PC-3 (cell line): ENCODE data around the gene CCT8L2.

GRCh38 chr22:10961403-10961816 is 4566.6 kb upstream of the OR11H1 start:
- RAMPAGE, long total RNA, result no peak

GRCh38 chr22:12815666-12815896 is 2712.4 kb upstream of the OR11H1 start:
- RAMPAGE, long total RNA, result no peak

DNA sequence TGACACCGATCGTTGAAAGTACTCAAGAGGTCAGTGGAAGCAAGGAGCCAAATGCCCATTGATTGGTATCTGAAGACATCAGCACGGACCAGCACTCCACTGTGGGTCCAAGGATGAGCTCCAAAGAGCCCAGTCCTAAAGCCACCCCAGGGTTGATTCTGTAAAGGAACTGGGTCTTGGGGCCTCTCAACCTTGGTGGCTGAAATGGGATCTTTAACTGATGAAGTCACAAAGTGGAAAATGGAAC is at the start of gene CCT8L2:
TSS of gene CCT8L2 (minus strand) at position 191 of the 247 bp plus-strand sequence.
- RAMPAGE, long total RNA, result no peak

DNA sequence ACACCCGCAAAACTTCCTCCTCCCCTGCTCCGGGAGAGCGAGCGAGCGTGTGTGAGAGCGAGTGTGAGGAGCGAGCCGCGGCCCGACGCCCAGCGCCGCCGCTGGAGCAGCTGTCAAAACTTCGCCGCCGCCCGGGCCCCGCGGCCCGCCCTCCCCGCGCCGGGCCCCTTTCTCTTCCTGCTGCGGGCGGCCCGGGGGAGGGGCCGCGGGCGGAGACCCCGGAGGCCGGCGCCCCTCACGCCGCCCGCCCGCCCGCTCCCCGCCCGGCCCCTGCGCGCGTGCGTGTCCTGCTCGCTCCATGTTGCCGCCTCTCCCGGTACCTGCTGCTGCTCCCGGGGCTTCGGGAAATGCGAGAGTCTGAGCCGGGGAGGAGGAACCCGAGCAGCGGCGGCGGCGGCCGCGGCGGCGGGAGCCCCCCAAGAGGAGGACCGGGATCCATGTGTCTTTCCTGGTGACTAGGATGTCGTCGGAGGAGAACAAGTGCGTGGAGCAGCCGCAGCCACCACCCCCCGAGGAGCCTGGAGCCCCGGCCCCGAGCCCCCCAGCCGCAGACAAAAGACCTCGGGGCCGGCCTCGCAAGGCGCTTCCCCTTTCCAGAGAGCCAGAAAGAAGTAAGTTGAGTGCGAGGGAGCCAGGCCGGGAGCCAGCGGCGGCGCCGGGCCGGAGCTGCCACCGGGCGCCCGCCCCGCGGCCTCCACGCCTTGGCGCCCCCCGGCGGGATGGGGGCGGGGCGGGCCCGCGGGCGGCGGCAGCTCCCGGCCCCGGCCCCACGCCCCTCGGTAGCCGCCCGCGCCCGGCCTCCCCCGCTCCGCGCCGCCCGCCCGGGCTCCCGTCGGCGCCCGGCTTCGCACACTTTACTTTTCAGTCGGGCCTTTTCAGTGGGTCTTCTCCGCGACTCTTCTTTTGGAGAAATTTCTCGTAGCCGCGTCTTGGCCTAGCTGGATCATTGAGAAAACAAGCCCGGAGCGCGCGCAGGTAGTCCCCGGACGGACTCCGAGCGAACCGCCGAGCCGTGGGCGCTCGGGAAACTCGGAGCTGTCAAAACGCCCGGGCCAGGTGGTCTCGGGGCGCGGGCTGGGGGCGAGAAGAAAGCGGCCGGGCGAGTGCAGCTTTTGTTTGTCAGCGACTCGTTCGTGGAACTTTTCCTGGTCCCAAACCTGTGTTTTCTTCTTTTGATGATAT is 9.4 kb upstream of the CCT8L2 start:
- RAMPAGE, long total RNA, result no peak

- RAMPAGE, long total RNA, result no peak
Measured at GRCh38 chr22:16603019-16603703, 10.6 kb upstream of the CCT8L2 start.

- RAMPAGE, long total RNA, result no peak
Measured at GRCh38 chr22:16609959-16610544, 17.4 kb upstream of the CCT8L2 start.

GRCh38 chr22:16661437-16662347 is 69.1 kb upstream of the CCT8L2 start:
- RAMPAGE, long total RNA, result no peak

- RAMPAGE, long total RNA, result no peak
Measured at GRCh38 chr22:17180870-17181561, 21.9 kb upstream of the HDHD5 start.

DNA sequence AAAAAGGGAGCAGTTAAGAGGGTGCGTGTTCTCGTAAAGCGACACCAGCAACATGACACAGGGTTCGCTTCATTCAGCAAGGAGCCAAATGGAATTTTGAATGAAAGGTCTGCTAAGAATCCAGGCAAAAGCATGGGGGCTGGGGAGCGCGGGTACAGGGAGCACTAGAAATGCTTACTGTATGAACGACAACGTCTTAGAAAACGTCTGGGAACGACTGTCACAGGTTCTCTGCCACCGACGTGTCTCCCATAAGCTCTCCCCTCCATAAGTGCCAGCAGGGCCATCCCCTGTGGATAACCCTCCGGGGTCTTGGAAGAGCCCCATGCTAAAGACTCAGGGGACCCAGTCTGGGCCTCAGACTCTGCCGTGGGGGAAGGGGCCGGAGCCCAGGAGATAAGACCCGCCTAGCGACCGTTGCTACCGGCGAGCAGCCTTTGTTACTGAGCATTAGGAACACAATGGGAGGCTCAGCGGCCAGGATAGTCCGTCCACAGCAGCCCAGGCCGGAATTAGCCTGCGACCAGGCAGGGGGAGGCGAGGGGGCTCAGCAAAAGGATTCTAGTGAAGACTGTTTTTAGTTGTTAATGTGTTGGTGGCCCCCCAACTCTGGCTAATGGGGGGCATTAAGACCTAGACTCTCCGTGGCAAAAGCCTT is 20.7 kb downstream of the ADA2 start:
- RAMPAGE, long total RNA, result no peak

DNA sequence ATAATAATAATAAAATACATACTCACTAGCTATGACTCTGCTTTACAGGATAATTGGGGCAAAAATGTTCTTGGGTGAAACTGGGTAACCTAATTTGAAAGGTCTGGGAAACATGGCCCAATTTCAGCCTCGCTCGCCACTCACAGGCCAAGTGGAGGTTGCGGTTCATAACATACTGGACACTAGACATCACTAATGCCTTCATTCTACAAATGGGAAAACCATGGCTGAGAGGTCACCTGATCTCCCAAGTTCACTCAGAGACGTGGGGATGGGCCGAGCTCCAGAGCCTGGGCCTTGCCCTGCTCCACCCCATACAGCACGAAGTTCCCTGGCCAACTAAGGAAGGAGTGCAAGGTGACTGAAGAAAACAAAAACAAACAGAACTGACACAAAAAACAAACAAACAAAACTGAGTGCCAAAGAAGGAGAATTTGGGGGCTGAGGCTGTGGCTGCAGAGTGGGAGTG is 46.4 kb upstream of the ADA2 start:
- RAMPAGE, long total RNA, result no peak

DNA sequence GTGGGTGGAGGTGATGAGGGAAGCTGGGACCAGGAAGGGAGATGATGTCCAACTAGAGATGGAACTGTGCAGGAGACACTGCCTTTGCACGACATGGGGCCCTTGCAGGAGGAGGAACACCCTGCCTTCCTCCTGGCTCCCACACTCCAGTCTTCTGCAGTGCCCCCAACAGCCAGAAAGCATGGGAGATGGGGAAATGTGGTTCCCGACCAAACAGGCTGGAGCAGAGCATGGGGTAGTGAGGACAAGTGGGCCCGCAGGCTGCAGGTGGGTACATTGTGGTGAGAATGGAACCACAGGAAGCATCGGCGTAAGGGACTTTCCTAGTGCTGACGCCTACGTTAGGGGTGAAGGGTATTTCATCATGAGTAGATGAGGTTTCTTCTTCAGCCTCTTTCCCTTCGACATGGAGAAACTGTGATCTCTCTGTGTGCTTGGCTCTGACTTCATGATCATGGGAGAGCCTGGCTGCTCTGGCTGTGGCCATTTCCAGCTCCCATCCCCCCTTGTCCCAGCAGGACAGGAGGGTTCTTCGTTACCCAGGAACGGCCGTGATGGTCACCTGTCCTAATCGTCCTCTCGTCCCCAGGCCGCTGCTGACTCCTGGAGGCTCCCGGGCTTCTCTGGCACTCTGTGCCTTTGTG is 65.4 kb upstream of the CECR2 start:
- RAMPAGE, long total RNA, result no peak

- RAMPAGE, long total RNA, result no peak
Measured at GRCh38 chr22:17418739-17419479, 49.6 kb downstream of the CECR2 start.

GRCh38 chr22:17570185-17570553 is 6.9 kb downstream of the SLC25A18 start:
- RAMPAGE, long total RNA, result no peak

DNA sequence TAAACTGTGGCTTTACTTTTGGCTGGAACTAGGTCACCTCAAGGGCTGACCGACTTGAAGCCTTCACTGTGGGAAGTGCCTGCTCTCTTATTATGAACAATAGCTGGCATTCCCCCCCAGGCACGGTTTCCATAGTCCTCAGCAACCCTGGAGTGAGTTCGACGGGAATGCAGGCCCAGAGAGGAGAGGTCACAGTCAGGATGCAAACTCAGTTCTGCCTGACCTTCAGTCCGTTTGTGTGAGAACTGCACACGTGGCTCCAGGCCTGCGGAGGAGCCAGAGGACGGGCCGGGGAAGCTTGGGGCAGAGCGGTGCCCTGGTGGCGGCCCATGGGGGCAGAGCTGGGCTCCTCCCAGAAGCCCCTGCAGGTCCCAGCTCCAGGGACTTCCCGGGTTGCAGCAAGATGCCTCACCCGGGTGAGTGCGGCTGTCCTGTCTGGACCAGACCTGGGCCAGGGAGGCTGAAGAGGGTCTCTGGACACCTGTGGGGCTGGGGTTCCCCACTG is 17.2 kb downstream of the SLC25A18 start:
- RAMPAGE, long total RNA, result no peak

DNA sequence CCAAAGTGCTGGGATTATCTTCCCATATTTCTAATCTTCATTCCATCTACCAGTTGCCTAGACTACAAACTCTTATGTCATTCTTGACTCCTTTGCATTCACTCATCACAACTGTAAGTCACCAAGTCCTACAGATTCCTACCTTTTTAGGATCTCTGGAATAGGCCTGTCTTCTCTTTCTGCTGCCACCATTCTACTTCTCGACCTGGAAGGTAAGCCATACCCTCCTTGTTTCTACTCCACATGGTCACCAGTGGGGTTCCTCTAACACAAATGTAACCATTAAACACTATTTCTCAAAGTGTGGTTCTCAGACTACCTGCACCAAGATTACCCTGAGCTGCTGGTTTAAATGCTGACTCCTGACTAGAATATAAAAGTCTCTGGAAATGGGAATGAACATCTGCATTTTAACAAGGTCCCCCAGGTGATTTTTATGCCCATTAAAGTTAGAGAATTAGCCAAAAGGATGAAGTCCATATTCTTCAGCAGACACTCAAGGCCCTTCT is 21.1 kb downstream of the ATP6V1E1 start:
- RAMPAGE, long total RNA, result no peak

- RAMPAGE, long total RNA, result no peak
Measured at GRCh38 chr22:17724594-17725175, 49.6 kb downstream of the BID start.

DNA sequence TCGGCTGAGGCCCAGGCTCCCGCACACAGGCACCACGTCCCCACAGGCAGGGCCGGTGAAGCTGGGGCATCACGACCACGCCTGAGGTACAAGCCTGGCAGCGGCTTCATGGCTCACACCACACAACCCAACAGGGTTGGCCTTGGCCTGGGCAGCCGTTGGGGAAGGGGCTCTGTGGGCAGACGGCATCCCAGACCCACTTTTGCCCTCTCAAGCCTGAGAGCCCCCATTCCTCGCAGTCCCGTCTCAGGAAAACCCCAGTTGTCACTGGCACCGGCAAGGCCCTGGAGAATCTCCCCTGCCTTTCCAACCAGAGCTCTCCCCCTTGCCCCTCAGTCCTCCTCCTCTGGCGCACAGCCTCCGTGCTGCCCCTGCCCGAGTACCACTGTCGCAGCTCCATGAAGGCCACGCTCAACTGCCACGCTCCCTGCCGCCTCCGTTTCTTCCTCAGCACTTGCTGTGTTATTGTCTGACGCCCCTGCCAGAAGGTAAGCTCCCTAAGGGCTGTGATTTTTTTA is 34.5 kb downstream of the BID start:
- RAMPAGE, long total RNA, result no peak

GRCh38 chr22:17769283-17770351 is 4.7 kb downstream of the BID start:
- RAMPAGE, long total RNA, result no peak

DNA sequence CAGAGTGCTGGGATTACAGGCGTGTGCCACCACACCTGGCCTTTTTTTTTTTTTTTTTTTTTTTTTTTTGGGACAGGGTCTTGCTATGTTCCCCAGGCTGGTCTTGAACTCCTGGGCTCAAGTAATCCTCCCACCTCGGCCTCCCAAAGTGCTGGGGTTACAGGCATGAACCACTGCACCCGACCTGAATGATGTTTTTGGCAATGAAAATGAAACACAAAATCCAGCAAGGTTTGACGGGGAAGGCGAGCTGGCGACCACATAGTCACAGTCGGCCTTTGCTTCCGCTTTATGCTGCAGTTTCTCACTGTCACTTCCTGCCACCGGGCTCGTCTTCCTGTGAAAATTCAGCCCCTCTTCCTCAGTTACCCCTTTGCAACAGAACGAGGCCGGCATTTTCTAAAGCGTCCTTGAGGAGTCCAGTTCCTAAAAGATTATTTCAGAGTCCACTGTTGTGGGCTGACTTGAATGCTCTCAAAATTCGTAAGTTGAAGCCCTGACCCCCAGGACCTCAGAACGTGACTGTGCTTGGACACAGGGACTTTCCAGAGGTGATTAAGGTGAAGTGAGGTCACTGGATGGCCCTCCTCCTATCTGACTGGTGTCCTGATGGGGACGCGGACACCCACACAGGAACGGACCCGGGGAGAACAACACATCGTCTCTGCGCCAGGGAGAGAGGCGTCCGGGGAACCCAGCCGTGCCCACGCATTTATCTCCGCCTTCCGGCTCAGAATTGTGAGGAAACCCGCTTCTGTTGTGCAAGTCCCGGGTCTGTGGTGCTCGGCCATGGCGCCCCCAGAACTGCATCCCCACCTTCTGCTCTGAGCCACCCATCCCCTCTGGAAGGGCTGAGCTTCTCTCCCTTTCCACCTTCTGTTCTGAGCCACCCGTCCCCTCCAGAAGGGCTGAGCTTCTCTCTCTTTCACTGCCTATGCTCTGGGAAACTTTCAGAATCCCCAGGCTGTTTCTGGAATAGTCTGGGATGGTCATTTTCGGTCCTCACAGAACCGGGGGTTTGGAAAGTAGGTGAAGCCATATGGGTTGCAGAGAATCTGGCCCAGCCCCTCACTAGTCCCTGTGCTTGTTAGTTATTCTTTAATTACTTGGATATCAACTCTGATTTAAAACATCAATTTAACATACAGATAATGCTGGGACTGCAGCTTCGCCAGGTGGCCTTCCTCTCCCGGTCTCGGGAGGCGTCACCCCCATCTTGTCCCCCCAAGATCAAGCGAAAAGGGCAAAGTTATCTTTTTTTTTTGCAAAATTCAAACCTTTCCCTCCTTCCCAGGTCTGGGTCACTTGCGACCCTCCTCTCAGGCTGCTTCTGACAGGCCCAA is 3.2 kb upstream of the BID start:
- RAMPAGE, long total RNA, result no peak

DNA sequence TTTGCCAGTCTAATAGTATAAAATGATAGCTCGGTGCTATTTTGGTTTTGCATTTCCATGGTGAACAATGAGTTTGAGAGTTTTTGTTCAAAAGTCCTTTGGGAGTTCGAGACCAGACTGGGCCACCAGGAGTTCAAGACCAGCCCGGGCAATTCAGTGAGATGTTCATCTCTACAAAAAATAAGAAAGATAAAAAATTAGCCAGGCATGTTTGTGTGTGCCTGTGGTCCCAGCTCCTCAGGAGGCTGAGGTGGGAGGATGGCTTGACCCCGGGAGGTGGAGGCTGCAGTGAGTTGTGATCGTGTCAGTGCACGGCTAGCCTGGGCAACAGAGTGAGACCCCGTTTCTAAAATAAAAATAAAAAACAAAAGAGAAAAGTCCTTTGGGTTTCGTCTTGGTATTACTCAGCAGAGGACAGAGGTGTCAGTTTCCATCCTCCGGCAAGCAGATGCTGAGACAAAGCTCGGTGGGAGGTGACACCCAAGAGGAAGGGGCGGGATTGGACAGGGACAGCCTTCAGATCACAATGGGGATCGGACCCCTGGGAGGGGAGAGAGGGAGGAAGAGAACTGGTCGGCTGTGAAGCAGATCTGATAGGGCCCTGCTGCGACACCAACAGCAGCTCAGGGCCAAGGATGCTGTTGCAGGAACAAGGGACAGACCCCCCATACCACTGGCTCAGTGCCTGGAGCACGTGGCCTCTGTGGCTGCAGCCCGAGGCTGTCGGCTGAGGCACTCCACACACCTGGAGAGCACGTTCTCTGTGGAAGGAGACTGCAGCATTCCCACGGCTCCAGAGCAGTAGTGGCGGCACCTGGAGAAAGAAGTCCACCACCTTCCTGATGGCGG is 5.1 kb upstream of the BID start:
- RAMPAGE, long total RNA, result no peak